H1 (cell line): ENCODE measurements around the gene EXOC3.

DNA sequence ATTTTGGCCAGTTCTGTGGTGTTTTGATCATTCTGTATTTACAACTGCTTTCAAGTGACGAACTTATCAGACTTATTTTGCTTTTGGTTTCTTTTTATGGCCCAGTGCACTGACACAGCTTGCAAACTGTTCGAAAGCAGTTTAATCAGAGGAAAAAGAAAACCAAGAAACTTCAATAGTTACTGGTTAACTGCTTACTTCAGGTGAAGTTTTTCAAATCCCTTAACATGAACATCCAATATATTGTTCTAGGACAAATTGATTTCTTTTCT, 2.0 kb downstream of the SDHA start:
- RRBS = no CpG with 5 or more reads among the region's 2 CpGs
CAGE:
- cytosol, long polyA plus RNA = no peak
- long polyA plus RNA = no peak
- nucleus, long polyA plus RNA = no peak

DNA sequence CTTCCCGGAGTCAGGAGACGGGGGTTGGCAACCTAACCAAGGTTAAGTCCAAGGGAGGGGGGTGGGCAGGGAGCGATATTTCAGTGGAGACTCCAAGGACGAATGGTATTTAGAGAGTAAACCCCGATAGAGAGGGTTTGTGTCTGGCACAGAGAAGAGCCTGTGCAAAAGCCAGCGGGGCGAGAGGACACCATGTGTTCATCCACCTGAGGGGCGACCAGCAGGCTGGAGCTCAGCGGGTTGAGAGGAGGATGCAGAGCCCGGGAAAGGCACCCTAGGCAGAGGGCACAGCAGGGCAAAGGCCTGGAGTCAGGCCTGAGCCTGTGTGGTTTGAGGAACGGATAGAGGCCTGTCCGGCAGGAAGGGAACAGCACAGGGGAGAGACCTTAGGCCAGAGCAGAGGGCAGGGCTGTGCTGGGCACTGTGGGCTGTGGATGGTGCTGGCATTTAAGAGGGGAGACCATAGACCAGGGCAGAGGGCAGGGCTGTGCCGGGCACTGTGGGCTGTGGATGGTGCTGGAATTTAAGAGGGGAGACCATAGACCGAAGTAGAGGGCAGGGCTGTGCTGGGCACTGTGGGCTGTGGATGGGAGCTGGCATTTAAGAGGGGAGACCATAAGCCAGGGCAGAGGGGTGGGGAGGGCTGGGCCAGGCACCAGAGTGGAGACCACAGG, 8.6 kb downstream of the PDCD6 start:
- RRBS = no CpG with 5 or more reads among the region's 14 CpGs
CAGE:
- cytosol, long polyA plus RNA = no peak
- long polyA plus RNA = no peak
- nucleus, long polyA plus RNA = no peak

DNA sequence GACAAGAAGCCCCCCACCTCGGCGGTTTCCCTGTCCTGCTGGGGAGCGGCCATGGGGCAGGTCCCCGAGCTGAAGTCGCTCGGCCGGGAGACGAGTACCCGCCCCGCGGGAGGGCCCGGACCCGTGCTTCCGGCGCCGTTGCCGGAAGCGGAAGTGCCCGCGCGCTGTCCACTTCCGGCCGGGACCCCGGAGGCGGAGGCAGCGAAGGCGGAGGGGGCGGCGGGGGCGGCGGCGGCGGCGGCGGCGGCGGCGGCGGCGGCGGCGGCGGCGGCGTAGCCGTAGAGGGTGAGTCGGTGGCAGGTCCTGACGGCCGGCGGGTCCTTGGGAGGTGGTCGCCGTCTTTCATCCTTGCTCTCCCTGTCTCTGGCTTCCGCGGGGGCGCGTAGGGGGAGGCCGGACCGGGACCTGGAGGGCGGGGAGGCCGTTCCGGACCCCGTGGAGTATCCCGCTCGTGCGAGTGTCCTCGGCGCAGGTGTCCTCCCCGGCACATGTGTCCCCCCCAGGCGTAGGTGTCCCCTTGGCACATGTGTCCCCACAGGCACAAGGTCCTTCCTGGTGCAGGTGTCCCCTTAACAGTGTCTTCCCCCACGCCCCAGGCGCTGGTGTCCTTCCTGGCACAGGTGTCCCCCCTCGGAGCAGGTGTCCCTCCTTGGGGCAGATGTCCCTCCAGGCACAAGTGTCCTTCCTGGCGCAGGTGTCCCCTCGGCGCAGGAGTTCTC, at the start of gene EXOC3:
Gene EXOC3 (plus strand): TSS at position 171 of the 719 bp plus-strand sequence.
- RRBS = 2% methylated on average over 18 of the region's 75 CpGs
CAGE:
- cytosol, long polyA plus RNA = start-site peak on the plus strand centred at position 193 of the sequence, 14 bp wide, 68 reads
- long polyA plus RNA = no peak
- nucleus, long polyA plus RNA = start-site peak on the plus strand centred at position 185 of the sequence, 33 bp wide, 121 reads

GRCh38 chr5:458791-459432, 15.9 kb downstream of the EXOC3 start:
- RRBS = no CpG with 5 or more reads among the region's 8 CpGs
CAGE:
- cytosol, long polyA plus RNA = no peak
- long polyA plus RNA = no peak
- nucleus, long polyA plus RNA = no peak

DNA sequence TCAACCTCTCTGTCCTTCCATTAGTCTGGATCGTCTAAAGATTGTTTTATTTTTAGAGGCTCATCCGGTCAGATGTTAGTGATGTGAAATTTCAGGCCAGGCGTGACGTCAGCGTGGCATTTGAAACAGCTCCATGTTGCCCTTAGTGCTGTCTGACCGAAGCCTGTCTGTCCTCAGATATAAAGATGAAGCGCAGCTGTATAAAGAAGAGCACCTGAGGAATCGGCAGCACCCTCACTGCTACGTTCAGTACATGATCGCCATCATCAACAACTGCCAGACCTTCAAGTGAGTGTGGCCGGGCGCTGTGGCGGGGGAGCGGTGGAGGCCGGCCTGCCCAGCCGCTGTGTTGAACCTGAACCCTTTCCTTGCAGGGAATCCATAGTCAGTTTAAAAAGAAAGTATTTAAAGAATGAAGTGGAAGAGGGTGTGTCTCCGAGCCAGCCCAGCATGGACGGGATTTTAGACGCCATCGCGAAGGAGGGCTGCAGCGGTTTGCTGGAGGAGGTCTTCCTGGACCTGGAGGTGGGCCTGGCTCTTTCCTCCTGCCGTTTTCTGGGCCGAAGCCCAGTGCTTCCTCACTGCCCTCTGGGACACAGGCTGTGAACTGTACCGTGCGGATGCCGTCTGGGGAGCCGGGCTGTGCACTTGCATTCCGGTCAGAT, 18.9 kb downstream of the EXOC3 start:
- RRBS = no CpG with 5 or more reads among the region's 29 CpGs
CAGE:
- cytosol, long polyA plus RNA = no peak
- long polyA plus RNA = no peak
- nucleus, long polyA plus RNA = no peak

- RRBS = 95% methylated on average over 1 of the region's 22 CpGs
CAGE:
- cytosol, long polyA plus RNA = no peak
- long polyA plus RNA = no peak
- nucleus, long polyA plus RNA = no peak
These were observed 32.7 kb upstream of the SLC9A3 start for GRCh38 chr5:556804-557475.

DNA sequence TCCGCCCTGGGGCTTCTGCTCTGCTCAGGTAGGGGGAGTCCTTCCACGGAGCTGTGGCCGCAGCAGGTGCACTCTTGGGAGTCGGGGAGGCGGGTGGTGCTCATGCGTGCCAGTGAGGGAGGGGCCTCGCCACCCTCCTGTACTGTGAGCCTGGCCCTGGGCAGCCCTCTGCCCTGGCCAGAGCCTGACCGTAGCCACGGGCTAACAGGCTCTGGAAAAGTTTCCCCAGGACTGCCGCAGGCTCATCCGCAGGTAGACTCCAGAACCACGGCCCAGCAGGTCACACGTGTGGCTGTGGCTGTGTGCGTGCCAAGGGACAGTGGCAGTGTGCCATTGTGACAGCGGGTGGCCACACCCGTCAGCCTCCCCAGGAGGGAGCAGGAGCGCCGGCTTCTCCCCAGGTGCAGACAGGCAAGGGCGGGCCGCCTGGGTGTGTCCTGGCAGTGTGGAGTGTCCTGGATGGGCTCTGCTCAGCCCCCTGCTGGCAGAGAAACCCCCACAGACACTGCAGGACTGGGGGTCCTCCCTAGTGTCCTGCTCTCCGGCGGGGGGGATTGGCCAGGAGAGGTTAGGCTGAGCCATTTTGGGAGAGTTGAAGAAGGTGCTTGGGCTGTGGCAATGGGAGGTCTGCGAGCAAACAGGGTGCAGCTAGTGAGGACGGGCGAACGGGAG, 29.5 kb downstream of the TPPP start:
- RRBS = no CpG with 5 or more reads among the region's 26 CpGs
CAGE:
- cytosol, long polyA plus RNA = no peak
- long polyA plus RNA = no peak
- nucleus, long polyA plus RNA = no peak

GRCh38 chr5:801545-801799, 16.9 kb upstream of the ZDHHC11B start:
- RRBS = no CpG with 5 or more reads among the region's 5 CpGs
CAGE:
- cytosol, long polyA plus RNA = no peak
- long polyA plus RNA = no peak
- nucleus, long polyA plus RNA = no peak

- RRBS = no CpG with 5 or more reads among the region's 28 CpGs
CAGE:
- cytosol, long polyA plus RNA = no peak
- long polyA plus RNA = no peak
- nucleus, long polyA plus RNA = no peak
These were observed 11.5 kb upstream of the ZDHHC11 start for GRCh38 chr5:862077-862945.

- RRBS = 1% methylated on average over 12 of the region's 34 CpGs
CAGE:
- cytosol, long polyA plus RNA = no peak
- long polyA plus RNA = no peak
- nucleus, long polyA plus RNA = no peak
These were observed 428 bp downstream of the TRIP13 start for GRCh38 chr5:893106-893517.

DNA sequence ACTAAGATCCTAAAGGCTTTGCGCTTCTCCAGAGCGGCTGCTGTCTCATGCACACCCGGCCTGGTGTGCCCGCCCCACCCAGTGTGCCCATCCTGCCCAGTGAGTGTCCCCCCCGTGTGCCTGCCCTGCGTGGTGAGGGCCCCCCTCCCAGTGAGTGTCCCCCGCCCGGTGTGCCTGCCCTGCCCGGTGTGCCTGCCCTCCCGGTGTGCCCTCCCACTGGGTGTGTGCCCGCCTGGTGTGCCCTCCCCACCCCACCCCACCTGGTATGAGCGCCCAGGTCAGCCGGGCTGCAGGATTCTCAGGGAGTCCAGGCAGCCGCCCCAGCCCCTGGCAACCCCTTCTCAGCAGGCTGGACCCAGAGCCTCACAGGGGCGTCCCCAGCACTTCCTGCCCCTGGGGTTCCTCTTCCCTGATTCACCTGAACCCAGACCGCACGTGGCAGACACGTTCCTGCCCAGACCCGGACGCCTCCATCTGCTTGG, 48.5 kb upstream of the NKD2 start:
- RRBS = 91% methylated on average over 4 of the region's 20 CpGs
CAGE:
- cytosol, long polyA plus RNA = no peak
- long polyA plus RNA = no peak
- nucleus, long polyA plus RNA = no peak

GRCh38 chr5:964958-965399, 43.6 kb upstream of the NKD2 start:
- RRBS = 90% methylated on average over 3 of the region's 9 CpGs
CAGE:
- cytosol, long polyA plus RNA = no peak
- long polyA plus RNA = no peak
- nucleus, long polyA plus RNA = no peak

- RRBS = no CpG with 5 or more reads among the region's 5 CpGs
CAGE:
- cytosol, long polyA plus RNA = no peak
- long polyA plus RNA = no peak
- nucleus, long polyA plus RNA = no peak
These were observed 29.0 kb upstream of the NKD2 start for GRCh38 chr5:979613-979919.

- RRBS = no CpG with 5 or more reads among the region's 44 CpGs
CAGE:
- cytosol, long polyA plus RNA = no peak
- long polyA plus RNA = no peak
- nucleus, long polyA plus RNA = no peak
These were observed 50.5 kb downstream of the SLC12A7 start for GRCh38 chr5:1061317-1061779.

- RRBS = no CpG with 5 or more reads among the region's 26 CpGs
CAGE:
- cytosol, long polyA plus RNA = no peak
- long polyA plus RNA = no peak
- nucleus, long polyA plus RNA = no peak
These were observed 36.5 kb downstream of the SLC12A7 start for GRCh38 chr5:1075278-1075858.

GRCh38 chr5:1090581-1090874, 21.3 kb downstream of the SLC12A7 start:
- RRBS = no CpG with 5 or more reads among the region's 16 CpGs
CAGE:
- cytosol, long polyA plus RNA = no peak
- long polyA plus RNA = no peak
- nucleus, long polyA plus RNA = no peak

DNA sequence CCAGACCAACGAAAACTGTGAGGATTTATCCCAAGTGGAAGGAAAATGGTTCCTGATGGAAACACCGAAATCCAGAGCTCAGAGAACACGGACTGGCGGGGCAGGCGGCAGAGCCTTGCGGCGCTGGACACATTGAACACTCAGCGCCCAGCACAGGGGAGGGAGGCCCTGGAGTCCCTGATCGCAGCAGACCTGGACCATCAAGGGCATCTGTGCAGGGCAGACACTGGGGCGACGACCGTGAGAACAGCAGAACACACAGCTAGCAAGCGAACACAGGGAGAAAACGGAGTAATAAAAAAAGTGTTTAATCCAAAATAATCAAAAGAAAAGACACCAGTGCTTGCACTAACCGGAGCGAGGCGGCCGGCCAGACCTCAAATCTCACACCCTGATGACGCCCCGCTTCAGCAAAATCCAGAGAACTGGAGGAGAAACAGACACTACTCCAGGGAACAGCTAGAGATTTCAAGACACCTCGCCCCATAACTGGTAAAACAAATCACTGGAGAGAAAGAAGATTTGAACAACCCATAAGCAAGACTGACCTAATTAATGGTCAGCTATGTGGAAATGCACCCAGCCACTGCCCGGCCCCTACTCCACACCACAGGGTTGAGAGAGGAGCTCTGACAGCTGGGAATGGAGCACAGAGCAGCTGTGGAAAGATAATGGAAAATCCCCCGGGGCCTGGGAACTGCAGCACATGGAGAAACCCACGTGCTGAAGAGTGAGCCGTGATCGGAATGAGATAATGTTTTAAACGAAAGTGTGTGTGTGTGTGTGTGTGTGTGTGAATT, 12.8 kb upstream of the SLC12A7 start:
- RRBS = 84% methylated on average over 2 of the region's 27 CpGs
CAGE:
- cytosol, long polyA plus RNA = no peak
- long polyA plus RNA = no peak
- nucleus, long polyA plus RNA = no peak

DNA sequence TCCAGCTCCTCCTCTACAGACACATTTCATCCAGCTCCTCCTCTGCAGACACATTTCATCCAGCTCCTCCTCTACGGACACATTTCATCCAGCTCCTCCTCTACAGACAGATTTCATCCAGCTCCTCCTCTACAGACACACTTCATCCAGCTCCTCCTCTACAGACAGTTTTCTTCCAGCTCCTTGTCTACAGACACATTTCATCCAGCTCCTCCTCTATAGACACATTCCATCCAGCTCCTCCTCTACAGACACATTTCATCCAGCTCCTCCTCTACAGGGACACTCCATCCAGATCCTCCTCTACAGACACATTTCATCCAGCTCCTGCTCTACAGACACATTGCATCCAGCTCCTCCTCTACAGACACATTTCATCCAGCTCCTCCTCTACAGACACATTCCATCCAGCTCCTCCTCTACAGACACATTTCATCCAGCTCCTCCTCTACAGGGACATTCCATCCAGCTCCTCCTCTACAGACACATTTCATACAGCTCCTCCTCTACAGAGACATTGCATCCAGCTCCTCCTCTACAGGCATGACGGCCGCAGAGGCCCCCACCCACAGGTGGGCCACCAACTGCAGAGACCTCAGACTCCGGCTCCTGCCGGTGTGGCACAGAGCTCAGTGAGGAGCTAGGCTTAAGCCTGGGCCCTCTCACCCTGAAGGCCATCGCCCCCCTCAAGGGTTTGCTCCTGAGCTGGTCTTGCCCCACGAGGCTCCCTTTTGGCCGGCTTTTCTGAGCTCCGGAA, 16.2 kb downstream of the CLPTM1L start:
- RRBS = no CpG with 5 or more reads among the region's 9 CpGs
CAGE:
- cytosol, long polyA plus RNA = no peak
- long polyA plus RNA = no peak
- nucleus, long polyA plus RNA = no peak

GRCh38 chr5:1334953-1335399, 9.9 kb downstream of the CLPTM1L start:
- RRBS = 92% methylated on average over 6 of the region's 22 CpGs
CAGE:
- cytosol, long polyA plus RNA = no peak
- long polyA plus RNA = start-site peak on the minus strand at chr5:1335110-1335118, 17 and 32 reads in 2 replicates
- nucleus, long polyA plus RNA = no peak

DNA sequence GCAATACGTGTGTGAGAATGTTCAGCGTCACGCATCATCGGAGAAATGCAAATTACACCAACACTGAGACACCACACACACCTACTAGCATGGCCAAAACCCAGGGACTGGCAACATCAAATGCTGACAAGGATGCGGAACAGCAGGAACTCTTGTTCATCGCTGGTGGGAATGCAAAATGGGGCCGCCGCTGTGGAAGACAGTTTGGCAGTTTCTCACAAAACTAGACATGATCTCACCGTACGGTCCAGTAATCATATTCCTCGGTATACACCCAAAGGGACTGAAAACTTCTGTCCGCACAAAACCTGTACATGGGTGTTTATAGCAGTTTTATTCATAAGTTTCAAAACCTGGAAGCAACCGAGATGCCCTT, 21.7 kb upstream of the CLPTM1L start:
- RRBS = no CpG with 5 or more reads among the region's 13 CpGs
CAGE:
- cytosol, long polyA plus RNA = no peak
- long polyA plus RNA = no peak
- nucleus, long polyA plus RNA = no peak